ENCODE results near the genes CHRNA1, HOXD13 and MTX2.

DNA sequence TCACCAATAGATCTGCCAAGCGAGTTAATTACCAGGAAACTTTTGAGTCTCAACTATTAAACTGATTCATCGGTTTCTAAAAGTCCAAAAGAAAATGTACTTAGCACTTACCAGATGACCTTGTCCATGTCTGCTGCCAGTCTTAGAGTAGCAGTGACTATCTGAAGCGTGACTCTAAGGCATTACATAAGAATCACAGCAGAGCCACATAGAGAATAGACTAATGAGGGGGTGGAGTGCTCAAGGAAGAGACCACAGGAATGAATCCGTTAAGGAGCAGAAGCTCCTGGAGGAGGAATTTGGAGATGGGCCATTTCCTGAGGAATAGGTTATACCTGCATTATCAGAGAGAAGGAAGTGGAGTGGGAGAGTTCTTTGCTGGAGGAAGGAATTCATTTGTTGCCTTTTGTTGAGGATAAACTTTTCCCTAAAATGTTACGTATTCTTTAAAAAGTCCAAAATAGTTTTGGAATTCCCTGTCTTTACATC lies 116.0 kb downstream of the MAP3K20 start:
- PRO-cap = no peak

DNA sequence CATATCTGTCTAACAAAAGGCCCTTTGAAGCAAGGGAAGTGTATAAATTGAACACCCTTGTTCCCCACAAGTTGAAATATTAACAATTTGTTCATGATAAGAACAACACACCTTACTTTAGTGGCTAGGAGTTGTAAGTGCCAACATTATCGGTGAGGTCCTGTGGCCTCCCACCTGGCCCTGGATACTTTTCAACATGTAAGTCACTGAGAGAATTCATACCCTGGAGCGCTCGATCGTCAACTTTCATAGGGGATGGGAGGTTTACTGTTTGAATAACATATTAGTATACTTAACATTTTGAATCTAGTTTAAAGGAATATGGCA lies 116.2 kb upstream of the CDCA7 start:
- PRO-cap = no peak

- PRO-cap = no peak
Measured at GRCh38 chr2:173654087-173654573, 299.5 kb downstream of the CDCA7 start.

DNA sequence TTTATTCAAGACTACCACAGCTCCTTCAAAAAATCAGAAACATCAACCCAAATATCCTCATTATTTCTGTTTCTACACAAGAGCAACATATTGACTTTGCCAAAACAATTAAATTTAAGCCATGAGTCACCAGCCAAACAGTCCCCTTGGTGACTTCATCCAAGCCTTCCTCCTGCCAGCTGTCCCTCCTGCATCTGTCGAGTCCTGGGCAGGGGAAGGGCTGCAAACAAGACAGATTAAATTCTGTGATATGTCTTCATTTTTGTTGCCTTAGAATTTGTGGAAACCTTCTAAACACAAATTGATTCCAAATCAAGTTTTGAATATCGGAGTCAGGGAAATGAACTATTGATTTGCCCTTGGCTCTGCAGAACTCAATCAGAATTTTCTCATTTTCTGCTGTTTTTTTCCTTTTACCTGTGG lies 110.3 kb downstream of the SP3 start:
- PRO-cap = no peak

DNA sequence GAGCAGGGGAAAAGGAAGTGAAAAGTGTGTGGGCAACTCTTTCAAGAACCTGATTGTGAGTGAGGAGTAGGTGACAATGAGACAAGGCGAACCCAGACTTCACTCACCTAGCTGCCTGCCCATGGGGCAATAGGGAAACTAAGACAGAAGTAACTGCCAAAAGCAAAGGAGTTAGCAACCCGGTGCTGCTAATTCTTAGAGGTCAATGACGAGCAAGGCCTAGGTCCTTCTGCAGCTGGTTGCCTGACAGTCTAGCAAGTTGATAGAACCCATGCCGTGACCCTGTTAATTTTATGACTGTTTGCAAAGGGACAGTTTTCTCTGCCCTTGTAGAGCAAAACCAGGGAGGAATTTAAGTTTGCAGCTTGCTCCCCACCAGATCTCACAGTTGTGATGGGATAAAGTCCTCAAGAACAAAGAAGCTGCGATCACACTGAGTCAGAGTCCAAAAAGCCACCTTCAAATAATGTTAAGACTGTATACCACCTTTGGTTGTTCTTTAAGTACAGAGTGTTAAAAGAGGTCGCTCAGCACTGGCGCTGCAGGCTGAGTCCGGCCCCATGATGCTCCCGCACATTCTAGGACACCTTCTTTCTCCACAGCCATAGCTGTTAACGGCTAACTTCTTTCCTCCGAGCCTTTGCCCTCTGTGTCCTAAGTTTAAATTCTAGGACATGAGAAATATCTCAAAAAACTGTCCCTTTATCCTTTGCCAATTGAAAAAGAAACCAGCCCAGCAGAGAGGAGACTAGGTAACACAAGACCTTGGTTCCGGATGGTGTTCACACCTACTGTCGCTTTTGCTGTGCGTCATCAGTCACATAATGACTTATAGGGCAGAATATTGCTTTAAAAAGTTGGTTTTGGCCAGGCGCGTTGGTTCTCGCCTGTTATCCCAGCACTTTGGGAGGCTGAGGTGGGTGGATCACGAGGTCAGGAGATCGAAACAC lies 66.5 kb downstream of the SP3 start:
- PRO-cap = no peak

DNA sequence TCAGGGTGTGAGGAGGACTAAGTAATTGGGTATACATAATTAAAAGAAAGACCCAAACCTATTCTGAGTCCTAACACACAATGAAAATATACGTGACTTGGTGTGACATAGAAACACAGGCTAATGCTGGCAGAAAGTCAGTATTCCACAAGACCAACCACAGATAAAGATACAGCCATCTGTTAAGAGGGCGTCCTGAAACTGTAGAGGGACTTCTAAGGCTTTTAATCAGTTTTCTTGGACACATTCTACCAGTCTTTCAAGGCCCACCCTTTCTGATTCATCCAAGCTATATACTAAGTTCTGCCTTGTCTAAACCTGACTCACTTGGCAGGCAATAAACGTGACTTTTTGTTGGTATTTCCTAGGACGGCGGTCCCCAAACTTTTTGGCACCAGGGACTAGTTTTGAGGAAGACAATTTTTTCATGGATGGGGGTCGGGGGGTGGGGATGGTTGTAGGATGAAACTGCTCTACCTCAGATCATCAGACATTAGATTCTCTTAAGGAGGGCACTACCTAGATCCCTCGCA lies 61.5 kb downstream of the SP3 start:
- PRO-cap = no peak

- PRO-cap = no peak
Measured at GRCh38 chr2:173955350-173956324, 9.5 kb downstream of the SP3 start.

- PRO-cap = no peak
Measured at GRCh38 chr2:174023595-174024663, 58.8 kb upstream of the SP3 start.

- PRO-cap = no peak
Measured at GRCh38 chr2:174036048-174036468, 70.9 kb upstream of the SP3 start.

DNA sequence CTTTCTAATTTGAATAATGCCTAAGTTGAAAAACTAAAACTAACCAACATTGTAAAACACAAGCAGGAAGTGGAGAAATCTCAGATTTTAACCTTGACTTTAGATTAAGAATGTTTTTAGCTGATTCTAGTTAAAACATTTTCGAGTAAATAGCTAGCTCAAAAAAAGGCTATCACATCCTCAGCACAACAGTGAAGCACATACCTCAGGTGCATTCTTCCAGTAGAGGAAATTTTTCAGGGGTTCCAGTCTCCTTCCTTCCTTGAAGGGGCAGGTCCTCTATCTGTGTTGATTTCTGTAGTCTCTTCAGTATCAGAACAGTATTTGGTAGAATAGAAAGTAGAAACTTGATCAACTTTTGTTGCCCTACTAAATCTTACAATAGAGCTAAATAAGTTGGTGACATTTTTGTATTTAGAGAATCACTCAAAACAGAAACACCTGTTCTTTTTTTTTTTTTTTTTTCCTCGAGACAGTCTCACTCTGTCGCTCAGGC lies 6.7 kb upstream of the GPR155 start:
- PRO-cap = no peak

- PRO-cap = no peak
Measured at GRCh38 chr2:174555252-174556096, 42.1 kb downstream of the WIPF1 start.

- PRO-cap = no peak
Measured at GRCh38 chr2:174611892-174612127, 14.2 kb upstream of the WIPF1 start.

DNA sequence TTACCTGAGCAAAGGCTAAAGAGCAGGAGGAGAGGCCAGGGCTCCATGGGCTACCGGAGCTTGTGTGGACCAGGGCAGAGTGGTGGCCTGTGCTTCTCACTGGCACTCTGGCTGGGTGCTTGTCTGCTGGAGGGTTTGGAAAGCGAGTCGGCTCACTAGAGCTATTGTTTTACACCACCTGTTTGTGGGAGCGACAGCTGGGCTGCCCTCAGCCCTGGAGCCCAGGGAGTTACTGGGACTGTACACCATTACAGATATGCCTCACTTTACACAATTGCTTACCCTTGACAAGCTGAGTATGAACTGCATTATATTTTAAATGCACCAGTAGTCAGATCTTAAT lies at the start of gene CHRNA1:
Gene CHRNA1, minus strand, starts transcription at position 125 of the 343 bp plus-strand sequence.
- PRO-cap = no peak

DNA sequence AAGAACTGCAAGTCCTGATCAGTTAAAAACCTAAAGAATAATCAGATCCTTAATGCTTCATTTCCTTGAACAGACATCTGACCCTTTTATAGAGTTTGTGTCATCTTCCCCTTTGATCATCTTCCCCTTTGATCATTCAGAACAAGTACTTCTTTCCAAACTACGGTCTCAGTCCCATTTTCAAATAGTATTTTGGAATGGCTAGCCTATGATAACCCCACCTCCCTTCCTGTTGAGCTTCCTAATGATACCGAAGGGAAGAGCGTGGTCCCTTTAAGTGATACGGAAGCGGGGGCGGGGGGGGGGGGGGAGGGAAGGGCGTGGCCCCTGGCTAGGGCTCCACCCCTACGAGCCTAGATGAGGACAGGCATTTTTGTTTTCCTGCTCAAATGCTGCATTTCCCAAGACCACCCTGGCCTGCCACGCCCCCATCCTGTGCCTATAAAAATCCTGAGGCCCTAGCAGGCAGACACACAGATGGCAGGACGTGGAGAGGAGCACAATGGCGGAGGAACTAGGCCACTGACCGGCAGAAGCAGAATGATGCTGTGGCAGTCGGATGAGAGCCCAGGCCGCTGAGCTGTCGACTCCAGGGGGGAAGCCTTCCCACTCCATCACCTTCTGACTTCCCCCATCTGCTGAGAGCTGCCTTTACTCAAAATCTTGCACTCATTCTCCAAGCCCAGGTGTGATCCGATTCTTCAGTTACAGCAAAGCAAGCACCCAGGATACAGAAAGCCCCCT lies 24.2 kb upstream of the CHRNA1 start:
- PRO-cap = no peak

DNA sequence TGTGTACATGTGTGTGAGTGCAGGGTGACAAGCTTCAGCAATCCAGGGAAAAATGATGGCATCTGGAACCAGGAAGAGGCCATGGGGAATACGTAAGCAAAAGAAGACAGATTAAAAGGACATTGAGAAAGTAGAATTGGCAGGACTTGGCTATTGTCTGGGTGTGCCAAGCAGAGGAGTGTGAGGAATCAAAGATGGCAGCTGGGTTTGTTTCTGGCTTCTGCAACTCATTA lies 214.2 kb downstream of the LNPK start:
- PRO-cap = no peak

GRCh38 chr2:175855645-175856308 lies 146.3 kb downstream of the LNPK start:
- PRO-cap = no peak

- PRO-cap = bidirectional peak, plus-strand start at chr2:176092721, minus-strand start at chr2:176092430; unidirectional peak, plus-strand start at chr2:176092801
Measured at GRCh38 chr2:176092566-176093614, at the start of gene HOXD13. HOXD13 (plus strand) TSS chr2:176092721.

- PRO-cap = no peak
Measured at GRCh38 chr2:176145949-176146450, 5.3 kb upstream of the HOXD4 start.

DNA sequence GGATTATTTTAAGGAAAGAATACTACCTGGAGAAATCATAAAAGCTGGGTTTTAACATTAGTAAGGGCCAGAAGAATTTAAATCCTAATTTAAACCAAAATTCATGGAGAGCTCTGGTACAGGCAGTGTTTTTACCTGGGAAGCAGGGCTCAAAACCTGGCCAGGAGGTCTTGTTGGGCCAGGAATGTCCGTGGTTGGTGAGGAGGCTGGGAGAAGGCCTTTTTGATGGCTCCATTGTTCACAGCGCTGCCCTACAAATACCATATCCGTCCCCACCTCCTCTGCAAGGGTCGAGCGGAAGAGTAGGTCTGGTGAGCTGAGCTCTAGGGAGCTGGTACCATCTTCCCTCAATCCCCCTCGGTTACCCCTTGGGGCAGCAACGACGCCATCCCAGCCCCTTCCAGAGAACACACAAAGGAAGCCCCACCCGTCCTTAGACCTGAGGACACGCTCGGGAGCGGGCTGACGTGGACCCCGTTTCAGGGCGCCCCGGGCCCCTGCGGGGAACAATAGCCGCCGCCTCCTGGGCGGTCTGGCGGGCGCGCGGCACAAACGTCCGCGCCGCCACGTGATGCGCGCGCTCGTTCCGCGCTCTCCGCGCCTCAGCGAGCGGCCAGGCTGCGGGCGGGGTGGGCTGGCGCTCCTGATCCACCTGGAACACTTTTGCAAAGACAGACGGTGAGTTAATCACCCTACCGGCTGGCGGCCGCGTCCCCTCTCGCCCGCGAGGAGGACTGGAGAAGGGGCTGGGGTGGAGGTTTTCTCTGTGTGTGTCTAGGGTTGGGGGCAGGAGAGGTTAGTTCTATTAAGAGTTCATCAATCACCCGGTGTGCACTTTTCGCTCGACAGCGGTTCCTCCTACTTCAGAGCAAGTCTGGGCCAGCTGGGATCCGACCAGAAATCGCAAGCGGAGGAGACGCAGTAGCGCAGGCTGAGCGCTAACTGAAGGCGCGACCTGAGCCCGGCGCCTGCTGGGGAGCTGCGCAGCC lies 10.6 kb upstream of the HOXD1 start:
- PRO-cap = no peak

DNA sequence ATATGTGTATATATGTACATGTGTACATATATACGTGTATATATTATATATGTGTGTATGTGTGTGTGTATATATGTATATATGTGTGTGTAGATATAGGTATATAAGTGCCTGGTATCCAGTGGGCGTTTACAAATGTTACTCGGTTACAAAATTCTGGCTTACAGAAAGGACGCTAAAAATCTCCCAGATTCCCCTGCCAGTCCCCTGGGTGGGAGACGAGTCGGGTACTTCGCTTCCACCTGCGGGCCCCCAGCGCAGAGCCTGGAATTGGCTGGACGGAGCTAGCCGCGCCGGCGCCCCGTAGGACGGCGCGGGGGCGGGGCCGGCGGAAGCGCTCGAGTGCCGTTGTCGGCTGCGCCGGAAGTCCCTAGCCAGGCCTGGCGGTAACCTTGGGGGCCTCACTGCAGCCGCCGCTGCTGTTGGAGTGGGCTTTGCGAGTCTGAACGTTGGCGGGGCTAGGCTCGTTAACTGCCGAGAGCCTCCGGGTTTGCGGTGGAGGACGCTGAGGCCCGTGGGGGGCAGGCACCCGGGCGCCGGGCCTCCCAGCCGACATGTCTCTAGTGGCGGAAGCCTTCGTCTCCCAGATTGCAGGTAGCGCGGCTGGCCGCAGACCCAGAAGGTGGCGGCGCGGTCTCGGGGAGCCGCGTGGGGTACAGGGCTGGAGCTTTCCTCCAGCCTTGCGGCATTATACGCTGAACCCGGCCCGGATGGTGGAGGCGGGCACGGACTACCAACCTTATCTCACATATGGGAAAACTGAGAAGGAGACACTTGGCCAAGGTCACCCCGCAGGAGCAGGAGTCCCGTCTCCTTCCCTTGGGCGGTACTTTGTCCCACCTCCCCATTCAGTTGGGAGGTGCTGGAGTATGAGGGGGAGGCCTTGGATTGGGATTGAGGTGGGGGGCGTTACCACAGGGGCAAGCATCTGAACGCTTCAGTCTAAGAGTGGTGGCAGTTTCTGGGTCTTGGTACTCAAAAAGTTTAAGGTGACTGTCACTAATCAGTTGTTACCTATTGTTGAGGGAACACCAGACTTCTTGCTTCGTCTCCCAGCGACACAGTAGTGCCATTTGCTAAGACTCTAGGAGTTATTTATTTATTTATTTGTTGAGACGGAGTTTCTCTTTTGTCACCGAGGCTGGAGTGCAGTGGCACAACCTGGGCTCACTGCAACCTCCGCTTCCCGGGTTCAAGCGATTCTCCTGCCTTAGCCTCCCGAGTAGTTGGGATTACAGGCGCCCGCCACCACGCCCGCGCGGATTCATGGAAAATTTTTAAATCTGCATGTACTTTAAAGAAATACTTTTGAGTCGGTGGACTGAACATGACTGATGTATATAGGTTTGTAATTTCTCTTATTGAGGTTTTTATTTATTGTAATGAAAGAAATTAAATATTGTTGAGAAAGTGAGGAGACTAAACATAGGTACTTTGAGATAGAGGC lies at the start of gene MTX2:
Gene MTX2, plus strand, starts transcription at position 367 of the 1,447 bp plus-strand sequence.
- PRO-cap = unidirectional peak, plus-strand start at position 377 of the sequence

Measured in mesenteric fat pad (tissue), 1 donor.